Skeletal muscle satellite cell (primary cell): Measurements from ENCODE around the genes PTPRZ1 and IQUB.

DNA sequence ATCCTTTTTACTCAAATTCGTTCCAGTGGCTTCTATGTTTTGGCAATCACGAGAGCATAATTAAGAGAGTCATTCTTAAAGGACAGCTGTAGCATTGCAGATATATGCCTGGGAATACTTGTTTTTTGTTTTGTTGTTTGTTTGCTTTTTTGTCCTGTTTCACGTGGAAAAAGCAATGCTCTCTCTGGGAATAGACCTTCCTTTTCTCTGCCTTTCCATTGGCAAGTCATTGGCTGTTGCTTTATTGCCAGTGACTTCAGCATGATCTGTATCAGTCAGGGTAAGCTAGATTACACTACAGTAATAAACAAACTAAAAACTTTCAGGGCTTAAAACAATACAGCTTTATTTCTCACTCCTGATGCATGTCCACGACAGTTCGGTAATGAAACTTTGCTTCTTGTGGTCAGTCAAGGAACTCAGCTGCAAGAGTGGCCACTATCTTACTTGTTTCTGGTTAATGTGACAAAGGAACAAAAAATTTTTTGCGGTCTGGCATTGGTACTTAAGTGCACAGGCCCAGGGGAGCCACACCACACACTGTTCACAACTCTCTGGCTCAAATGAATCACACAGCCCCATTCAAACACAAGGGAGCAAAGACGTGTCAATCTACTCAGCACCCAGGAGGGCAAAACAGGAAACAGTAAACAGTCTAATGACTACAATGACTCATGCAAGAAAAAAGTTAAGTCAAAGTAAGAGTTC, 134.1 kb upstream of the FAM3C start:
- CAGE, long polyA plus RNA = no peak

DNA sequence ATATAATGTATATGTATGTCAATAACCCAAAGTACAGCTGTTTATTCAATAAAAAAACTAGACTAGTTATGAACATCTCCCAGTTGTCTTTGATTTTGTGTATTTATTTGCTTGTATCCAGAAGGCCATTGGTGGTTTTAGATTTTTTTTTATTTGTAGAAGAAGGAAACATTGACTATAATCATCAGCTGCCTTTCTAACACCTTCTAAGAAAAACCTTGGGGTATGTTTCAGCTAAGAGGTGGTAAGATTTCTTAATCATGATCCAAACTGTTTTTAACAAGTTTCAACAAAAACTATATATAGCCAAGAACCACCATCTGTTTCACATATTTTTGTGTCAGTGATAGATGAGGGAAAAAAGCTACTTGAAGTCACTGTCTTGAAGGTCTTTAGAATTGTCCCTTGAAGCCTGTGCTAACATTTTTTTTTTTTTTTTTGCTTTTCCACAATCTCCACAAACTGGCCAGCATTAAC, 134.7 kb upstream of the FAM3C start:
- CAGE, long polyA plus RNA = no peak

DNA sequence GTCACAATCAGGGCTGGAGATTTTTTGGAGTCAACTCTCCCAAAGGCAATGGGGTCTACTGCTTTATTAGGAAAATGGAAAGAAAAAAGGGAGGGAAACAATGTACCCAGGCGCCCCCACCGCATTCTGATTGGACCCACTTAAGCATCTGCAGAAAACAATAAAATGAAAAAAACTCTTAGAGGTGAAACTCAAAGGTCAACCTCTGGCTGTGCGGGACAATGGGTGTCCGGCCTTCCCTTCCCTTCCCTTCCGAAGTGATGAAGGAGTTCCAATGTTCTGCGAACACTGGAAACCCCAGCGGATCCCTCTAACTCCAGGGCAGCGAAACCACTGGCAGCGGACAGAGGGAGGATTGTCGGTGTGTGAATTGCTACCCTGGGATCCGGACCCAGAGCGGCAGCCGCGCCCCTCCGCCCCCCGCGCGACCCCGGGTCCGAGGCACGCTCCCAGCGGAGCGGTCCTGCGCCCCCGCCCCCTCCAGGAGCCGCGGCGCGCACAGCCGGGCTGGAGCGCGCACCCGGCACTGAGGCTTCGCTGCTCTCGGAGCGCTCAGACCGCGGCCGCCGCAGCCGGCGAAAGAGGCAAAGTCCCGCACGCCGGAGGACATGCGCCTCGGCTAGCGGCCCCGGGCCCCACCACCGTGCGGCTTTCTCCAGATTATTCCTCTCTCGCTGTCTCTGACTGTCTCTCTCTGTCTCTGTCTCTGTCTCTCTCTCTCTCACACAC, at the start of gene PTPRZ1:
PTPRZ1 (plus strand) TSS at position 555 of the 729 bp plus-strand sequence.
- CAGE, long polyA plus RNA = no peak

DNA sequence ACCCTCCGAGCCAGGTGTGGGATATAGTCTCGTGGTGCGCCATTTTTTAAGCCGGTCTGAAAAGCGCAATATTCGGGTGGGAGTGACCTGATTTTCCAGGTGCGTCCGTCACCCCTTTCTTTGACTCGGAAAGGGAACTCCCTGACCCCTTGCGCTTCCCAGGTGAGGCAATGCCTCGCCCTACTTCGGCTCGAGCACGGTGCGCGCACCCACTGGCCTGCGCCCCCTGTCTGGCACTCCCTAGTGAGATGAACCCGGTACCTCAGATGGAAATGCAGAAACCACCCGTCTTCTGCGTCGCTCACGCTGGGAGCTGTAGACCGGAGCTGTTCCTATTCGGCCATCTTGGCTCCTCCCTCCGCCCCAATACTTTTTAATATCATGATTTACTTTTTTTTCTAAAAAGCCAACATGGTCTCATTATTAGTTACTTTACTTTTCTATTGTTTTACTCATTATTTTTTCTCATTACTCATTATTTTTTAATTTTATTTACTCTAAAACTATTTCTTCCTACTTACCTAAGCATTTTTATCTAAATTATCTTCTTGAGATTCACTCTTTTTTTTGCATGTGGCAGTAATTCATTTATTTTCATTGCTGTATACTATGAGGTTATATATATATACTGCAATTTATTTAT, 19.8 kb downstream of the FEZF1 start:
- CAGE, long polyA plus RNA = no peak

GRCh38 chr7:122325389-122325881, 20.9 kb upstream of the FEZF1 start:
- CAGE, long polyA plus RNA = no peak

- CAGE, long polyA plus RNA = no peak
Observed at GRCh38 chr7:122702272-122702774, 399 bp downstream of the RNF148 start.

DNA sequence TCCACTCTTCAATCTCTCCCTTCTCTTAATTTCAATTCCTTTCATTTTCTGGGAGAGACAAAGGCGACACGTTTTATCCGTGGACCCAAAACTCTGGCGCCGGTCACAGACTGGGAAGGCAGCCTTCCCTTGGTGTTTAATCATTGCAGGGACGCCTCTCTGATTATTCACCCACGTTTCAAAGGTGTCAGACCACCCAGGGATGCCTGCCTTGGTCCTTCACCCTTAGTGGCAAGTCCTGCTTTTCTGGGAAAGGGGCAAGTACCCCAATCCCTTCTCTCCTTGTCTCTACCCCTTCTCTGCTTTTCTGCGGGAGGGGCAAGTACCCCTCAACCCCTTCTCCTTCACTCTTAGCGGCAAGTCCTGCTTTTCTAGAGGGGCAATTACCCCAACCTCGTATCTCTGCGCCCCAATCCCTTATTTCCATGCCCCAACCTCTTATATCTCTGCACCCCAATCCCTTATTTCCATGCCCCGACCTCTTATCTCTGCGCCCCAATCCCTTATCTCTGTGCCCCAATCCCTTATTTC, 68.8 kb downstream of the CADPS2 start:
- CAGE, long polyA plus RNA = no peak

DNA sequence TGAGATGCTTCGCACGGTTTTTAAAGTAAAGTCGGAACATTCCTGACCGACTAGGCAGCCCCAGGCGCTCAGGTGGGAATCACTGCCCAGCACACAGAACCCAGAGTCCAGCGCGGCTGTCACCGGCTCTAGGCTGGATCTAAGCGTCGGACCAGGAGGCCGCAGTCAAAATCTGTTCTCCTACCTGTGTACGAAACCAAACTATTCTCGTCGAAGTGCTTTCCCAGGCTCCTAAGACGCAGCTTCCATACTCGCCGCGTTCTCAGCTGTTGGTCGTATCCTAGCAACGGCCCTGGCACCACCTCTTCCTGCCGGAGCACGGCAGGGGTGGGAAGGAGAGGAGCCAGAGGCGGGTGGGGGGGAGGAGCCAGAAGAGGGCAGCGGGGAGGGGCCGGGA, at the start of gene IQUB:
IQUB (minus strand) TSS at position 288 of the 397 bp plus-strand sequence.
- CAGE, long polyA plus RNA = no peak

DNA sequence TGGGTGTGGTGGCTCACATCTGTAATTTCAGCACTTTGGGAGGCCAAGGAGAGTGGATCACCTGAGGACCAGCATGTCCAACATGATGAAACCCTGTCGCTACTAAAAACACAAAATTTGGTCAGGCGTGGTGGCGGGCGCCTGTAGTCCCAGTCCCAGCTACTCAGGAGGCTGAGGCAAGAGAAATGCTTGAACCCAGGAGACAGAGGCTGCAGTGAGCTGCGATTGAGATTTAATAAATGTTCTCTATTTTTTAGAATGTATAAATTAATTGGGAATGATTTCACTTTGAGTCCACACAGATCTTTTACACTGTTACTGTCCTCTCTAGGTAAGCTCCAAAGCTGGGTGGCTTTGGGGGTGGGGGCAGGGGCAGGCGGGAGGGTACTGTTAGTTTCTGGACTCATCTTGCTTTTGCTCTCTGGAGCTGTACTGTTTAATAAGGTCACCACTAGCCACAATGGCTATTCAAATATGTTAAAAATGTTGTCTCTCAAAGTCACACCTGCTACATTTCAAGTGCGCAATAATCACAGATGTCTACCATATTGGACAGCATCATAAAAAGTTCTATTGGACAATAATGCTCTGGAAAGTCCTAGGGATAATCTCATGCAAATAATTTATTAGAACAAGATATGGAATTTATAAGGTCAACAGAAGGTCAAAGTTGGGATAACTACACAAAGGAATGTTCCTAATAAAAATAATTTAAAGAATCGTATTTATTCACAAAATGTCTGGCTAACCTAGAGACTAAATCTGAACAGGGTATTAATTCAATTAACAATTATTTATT, 27.0 kb downstream of the WASL start:
- CAGE, long polyA plus RNA = no peak

DNA sequence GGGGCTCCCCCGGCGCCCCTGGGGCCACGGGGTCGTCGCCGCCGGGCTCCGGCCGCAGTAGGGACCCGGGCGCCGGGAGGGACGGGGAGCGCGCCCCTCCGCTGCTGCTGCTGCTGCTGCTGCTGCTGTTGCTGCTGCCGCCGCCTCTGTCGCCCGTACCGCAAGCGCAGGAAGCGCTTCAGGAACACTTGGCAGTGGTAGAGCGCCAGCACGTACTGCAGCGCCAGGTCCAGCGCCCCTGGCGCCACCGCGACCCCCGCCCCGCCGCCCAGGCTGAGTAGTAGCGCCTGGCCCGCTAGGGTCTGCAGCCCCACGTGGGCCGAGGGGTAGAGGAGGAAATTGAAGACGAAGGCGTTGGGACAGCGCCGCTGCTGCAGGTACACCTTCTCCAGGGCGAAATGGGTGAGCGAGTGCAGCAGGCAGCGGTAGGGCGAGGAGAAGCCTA, 542 bp downstream of the TMEM229A start:
- CAGE, long polyA plus RNA = no peak

GRCh38 chr7:126370318-126370706, 882.4 kb downstream of the GRM8 start:
- CAGE, long polyA plus RNA = no peak

- CAGE, long polyA plus RNA = no peak
Observed at GRCh38 chr7:127357906-127358891, 34.3 kb downstream of the ZNF800 start.

DNA sequence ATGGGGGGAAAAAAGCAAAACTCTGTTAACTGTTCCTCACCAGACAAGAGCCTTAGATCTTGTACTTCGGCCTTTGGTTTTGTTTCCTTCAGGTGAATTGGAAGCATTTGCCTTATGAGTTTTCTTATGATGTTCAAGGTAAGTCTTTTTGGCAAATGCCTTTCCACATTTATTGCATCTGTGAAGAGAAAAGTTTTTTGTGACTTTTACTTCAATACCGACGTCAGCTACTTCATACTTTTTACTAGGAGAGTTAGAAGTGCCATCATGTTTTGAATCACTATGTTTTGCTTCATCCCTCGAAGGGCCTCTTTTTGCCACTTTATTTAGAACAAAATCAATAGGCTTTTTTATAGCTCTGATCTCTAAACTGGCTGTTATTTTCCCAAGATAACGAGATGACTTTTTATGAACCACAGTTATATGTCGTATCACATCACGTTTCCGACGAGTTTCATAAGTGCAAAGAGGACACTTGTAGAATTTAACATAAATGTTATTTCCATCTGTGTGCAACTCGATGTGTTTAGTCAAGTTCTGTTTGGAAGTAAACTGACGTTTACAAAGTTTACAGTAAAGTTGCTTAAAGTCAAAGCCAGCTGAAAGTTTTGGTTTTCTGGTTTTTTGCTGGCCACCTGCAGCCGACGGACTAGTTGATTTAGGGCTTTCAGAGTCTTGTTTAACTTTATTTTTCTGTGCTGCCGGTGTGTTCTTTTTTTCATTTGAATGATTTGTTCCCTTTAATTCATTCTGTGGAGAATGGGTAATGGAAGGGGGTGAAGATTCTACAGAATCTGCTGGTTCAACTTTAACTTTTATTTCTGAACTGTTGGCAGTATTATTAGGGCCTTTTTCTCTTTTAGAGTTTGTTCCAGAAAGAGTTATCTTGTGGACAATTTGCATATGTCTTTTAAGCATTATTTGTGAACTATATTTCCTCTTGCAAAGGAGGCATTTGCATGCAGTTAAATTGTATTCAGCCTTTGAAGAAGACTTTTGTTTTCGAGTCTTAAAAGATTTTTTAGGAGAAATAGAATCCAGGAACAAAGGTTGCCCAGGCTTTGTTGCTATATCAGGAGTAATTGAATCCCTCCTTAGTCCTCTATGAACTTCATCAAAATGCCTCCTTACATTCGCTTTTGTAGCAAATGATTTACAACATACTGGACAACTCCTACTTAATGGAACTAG, 18.8 kb downstream of the ZNF800 start:
- CAGE, long polyA plus RNA = no peak

- CAGE, long polyA plus RNA = no peak
Observed at GRCh38 chr7:127619451-127620698, 1.9 kb upstream of the PAX4 start.

DNA sequence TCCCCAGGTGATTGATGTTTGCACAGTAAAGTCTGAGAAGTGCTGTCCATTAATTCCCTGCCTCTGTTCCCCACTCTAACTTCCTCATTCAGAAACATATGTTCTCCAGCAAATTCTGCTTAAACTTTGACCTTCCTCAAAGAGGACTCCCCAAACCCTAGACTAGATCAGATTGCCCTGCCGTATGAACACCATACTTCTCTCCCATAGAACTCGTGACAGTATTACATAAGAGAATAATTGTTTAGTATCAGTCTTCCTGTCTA, 16.1 kb downstream of the SND1 start:
- CAGE, long polyA plus RNA = no peak

- CAGE, long polyA plus RNA = no peak
Observed at GRCh38 chr7:127977305-127978391, 53.6 kb downstream of the LRRC4 start.

DNA sequence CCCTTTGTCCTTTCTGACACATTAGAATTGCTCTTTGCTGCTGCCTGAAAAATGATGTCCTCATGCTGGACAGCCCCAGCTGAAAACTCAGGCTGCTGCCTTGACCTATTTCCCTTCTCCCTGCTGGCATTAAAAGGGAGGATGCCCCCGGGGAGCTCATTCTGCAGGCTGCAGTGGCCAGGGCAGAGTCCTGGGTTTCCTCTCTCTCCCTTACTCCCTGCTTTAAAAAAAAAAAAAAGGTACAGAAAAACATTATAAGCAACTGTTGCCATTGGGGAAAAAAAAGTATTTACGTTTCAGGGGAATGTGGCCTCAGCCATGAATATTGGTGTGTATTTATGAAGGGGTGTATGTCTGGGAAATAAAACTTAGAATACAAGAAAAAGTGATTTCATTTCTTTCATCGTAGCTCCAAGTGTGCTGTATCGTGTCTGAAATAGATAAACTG, 35.3 kb downstream of the LRRC4 start:
- CAGE, long polyA plus RNA = no peak

GRCh38 chr7:128335355-128336164, 8.1 kb downstream of the RBM28 start:
- CAGE, long polyA plus RNA = no peak

- CAGE, long polyA plus RNA = no peak
Observed at GRCh38 chr7:128338110-128338482, 5.6 kb downstream of the RBM28 start.

GRCh38 chr7:128339121-128339499, 4.6 kb downstream of the RBM28 start:
- CAGE, long polyA plus RNA = no peak